ENCODE measurements around the genes PCDH17, TDRD3, ENSG00000237378, ENSG00000285566 and PCDH9.

GRCh38 chr13:52651932-52652169, 785 bp upstream of the SUGT1 start:
- RRBS, result no CpG with 5 or more reads among the region's 7 CpGs

GRCh38 chr13:53237786-53238324, 209.2 kb downstream of the OLFM4 start:
- RRBS, result no CpG with 5 or more reads among the region's 8 CpGs

GRCh38 chr13:55658127-55658634, 1482.5 kb upstream of the PRR20A start:
- RRBS, result no CpG with 5 or more reads among the region's 15 CpGs

GRCh38 chr13:56735283-56735874, 405.3 kb upstream of the PRR20A start:
- RRBS, result 85% methylated on average over 5 of the region's 37 CpGs

GRCh38 chr13:57631197-57632141, at the start of gene PCDH17:
Gene PCDH17 (plus strand): TSS chr13:57631744.
- RRBS, result no CpG with 5 or more reads among the region's 36 CpGs

- RRBS, result 4% methylated on average over 6 of the region's 31 CpGs
Measured at GRCh38 chr13:57632775-57633095, 1.2 kb downstream of the PCDH17 start.

DNA sequence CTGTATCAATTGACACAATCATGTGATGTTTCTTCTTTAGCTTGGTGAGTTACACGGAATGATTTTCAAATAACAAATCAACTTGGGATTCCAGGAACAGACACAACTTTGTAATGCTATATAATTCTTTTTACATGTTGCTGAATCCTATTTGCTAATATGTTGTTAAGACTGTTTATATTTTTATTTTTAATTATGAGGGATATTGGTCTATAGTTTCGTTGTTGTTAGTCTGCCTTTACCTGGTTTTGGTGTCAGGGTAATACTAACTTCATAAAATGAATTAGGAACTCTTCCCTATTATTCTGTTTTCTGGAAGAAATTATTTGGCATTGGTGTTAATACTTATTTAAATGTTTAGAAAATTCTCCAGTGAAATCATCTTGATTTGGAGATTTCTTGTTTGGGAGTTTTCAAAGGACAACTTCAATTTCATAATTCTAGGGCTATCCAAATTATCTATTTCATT, 1069.8 kb downstream of the PCDH17 start:
- RRBS, result no CpG with 5 or more reads among the region's 2 CpGs

DNA sequence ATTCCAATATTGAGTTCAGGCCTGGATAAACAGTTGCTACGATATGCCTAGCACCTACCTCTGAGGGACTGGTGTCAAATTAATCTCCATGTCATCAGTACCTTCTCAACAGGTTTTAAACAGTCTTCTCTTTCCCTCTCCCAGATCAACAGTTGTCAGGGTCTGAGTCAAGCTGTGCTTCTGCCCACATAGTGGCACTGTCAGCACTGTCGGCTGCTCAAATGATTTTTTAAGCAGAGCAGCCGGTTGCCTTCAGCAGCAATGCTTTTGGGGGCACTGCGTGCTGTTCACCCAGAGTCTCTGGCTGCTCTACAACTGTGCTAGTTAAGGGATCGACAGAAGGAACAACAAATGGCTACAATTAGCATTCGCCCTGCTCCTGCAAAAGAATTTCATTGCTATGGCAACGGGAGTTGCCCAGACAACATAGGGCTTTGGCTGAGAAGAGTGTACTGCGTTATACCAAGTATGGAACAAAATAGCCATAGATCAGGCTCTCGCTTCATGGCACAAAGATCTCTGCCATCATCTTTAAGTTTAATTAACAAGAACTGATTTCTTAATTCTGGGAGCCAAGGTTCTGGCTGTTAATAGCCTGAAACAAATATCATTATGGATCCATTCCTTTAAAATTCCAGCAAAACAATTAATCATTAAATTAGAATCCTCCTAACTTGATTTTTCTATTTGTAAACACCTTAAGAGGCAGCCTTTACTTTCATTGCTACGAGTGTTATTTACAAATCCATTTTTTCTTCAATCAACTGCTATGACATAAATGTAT, 412.8 kb downstream of the DIAPH3 start:
- RRBS, result no CpG with 5 or more reads among the region's 10 CpGs

DNA sequence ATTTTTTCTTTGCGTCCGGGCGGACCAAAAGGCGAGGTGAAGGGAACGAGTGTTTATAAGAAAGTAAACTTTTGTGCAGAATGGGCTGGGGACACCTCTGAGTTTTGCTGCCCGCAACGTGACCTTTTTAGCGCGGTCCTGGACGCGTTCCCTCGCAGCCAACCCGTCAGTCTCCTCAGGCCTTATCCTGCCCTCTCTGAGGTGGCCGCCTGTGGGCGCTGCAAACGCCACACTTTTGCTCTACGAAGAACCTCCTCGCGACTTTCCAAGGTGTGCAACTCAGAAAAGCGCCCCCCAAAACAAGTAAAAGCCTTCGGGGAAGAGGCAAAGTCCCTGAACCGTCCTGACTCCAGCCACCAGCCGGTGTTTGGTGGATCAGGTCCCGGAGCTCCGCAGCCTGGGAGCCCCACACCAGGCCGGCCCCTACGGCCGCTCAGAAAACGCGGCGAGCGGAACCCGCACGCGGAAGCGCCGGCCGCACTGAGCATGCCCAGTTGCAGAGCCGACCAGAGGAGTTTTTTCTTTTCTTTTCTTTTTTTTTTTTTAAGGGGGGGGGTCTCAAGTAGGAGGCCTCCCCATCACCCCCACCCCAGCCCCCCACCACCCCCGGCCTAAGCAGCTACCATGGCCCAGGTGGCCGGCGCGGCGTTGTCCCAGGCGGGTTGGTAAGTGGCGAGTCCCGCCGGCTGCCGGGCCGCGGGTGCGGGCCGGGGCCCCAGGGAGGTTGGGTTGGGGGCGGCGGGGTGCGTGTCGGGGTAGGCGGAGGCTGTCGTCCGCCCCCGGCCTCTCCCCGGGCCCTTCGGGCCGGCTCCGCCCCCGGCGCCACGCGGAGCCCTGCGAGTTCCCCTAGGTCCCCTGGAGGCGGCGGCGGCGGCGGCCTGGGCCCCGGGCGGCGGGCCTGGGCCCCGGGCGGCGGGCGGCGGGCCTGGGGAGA, at the start of gene TDRD3:
Gene TDRD3 (plus strand): TSS at position 480 of the 934 bp plus-strand sequence.
- RRBS, result 2% methylated on average over 40 of the region's 83 CpGs

- RRBS, result no CpG with 5 or more reads among the region's 3 CpGs
Measured at GRCh38 chr13:60509508-60509950, 112.5 kb downstream of the TDRD3 start.

- RRBS, result no CpG with 5 or more reads among the region's 3 CpGs
Measured at GRCh38 chr13:63746434-63746862, at the start of gene ENSG00000237378. Gene ENSG00000237378 (plus strand): TSS chr13:63746741.

DNA sequence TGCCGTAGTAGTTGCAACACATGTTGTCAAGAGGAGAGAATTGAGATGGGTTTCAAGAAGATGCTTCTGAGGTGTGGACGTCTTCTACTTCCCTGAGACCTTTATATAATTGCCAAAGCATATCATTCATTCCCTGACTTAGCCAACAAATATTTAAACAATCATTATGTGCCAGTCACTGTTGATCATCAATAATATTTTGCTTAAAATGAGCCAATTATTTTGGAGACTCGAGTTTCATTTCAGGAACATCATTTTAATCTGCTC, at the start of gene ENSG00000285566:
Gene ENSG00000285566 (minus strand): TSS at position 82 of the 267 bp plus-strand sequence.
- RRBS, result no CpG with 5 or more reads among the region's 3 CpGs

- RRBS, result no CpG with 5 or more reads among the region's 4 CpGs
Measured at GRCh38 chr13:67101727-67102535, 128.2 kb downstream of the PCDH9 start.

DNA sequence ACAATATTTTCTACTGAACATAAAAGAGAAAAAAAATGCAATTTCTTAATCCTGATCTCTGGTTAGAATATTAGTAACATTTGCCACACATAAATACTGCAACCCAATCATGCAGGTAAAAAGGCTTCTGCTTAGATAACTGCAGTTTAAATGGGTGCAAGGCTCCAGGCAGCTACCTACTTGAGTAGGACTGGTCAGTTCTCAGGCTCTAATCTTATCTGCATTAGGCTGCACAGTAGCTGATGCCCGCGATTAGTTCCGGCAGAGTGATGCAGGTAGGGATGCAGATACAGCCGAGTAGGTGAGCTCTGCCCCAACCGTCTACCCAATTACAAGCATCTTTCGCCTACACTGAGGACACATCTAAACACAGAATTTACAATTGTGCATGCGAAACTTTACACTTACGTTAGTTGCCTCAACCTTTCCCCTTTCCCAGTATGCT, 742 bp downstream of the PCDH9 start:
- RRBS, result no CpG with 5 or more reads among the region's 8 CpGs

DNA sequence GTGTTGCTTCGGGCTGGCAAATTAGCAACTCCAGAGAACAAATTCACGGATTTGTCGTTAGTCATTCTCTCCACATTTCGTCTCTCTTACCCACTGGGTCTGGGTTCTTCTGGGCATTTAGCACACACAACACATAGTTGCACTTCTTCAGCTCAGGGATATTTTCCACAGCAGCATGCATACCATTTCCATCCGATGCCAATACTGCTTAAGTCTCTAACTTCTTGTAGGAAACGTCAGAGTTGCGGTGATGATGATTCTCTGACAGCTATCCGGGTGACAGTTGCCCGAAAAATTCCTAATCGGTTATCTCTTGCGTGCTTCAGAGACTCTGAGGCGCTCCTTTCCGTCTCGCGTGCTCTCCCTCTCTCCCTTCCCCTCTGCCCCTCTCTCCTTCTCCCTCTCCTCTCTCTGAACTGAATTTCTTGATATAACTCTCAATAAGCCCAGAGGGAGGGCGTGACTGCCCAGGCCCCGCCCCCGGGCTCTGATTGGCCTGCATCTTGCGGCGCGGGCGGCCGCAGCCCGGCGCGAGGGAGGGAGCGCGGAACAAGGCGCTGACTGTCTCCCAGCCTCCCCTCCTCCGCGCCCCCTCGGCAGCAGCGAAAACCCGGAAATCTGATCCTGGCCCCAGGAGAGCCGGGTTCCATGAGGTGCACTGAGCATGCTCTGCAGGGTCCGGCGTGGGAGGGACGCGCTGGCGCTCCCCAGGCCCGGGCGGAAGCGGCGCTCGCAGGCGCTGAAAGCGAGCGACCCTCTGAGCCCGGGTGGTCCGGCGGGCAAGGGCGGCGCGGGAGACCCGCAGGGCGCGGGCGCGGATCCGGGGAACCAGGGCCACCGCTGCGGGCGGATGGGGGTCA, at the start of gene PCDH9:
Gene PCDH9 (minus strand): TSS at position 418 of the 860 bp plus-strand sequence.
- RRBS, result 2% methylated on average over 38 of the region's 63 CpGs

DNA sequence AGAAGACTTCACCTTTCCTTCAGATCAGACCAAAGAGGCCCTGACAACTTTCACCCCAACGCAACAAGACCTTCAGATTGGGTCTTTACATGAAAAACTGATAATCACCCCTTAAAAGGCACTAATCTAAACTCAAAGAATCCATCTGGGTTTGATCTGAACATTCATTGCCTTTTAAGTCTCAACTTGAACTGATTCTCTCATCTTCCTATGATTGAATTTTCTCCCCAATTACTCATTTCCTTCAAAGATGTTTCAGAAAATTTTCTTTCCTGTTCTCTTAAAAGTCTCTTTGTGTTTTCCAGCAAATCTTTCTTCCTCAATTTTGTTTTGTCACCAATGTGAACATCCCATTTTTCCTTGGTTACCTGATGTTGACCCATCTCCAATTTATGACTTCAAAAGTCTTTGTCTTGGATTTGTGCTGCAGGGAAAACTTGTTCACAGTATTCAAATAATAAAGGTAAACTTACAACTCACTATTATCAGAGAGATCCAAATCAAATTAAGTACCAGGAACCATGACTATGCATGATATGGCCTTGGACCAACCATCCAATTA, 234.3 kb downstream of the DACH1 start:
- RRBS, result no CpG with 5 or more reads among the region's 1 CpG

DNA sequence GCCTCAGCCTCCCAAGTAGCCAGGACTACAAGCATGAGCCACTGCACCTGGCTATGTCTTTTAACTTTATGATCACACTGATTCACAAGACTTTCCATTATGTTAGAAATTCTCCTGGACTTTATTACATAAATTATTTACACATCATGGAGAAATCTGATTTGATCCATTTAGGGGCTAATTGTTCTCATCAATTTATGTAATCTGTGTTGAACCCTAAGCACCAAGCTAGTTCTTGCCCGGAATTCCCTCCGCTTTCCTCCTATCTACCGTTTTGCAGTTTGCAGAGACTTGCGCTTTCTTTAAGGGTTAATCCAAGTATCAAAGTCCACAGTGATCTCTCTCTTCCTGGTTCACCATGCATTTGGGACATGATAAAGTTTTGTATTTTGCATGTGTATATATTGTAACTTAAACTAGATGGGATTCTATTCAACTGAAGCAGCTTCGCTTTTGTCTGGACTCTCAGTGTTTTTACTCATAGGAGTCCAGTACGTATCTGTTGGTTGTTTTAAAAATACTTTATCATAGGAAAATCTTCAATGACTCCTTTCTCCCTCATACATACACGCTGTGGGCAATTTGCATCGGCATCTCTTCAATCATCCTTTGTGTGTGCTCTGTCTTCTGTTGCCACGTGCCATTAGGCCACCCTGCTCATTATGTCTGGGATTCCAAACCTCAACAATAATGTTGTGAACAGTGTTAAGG, 13.7 kb upstream of the KLF5 start:
- RRBS, result no CpG with 5 or more reads among the region's 9 CpGs

- RRBS, result no CpG with 5 or more reads among the region's 2 CpGs
Measured at GRCh38 chr13:73064885-73065349, 6.1 kb downstream of the KLF5 start.

DNA sequence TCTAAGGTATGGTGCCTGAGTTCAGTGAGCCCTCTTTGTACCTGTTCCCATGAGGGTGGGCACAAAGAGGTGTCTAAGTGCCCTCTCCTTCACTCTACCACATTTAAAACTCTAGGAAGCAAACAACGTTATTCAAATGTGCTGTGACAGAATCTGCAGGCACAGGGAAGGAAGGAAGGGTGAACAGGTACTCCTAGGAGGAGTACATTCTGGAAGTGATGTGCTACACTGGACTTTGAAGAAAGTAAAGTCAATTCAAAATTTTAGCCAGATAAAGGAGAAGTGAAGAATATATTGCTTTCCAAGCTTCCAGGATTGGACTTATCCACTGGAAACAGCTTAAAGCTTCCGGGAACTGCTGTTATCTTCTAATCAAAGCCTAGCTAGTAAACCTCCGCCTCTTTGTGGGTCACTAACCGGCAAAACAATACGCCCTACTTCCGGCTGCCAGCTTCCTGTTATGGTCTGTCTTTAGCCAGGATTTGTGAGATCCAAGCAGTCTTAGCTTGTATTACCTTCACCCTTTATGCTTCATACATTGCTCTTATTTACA, 706.6 kb downstream of the KLF5 start:
- RRBS, result 25% methylated on average over 1 of the region's 6 CpGs